Omental fat pad (tissue), 4 donors: ENCODE measurements around a stretch of chr2.

DNA sequence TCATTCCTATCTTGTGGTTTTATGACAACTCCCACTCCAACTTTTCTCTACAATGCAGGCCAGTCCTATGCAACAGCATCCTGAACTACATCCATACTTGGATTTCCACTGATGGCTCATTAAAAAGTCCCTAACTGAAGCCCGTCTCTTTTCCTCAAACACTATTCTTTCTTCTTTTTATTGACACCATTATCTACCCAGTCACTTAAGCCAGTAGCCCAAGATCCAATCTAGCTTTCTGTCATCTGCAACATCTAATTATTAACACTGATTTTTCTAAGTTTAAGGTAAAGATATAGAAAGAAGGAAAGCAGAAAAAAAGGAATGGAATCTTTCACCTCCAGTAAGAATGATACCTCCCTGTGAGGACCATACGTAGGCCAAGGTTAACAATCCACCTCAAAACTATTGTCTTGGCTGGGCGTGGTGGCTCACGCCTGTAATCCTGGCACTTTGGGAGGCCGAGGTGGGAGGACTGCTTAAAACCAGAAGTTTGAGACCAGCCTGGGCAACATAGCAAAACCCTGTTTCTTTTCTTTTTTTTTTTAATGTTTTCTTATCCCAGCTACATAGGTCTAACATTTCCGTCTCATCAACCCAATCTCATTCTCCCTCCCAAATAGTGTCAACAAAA is 15.7 kb downstream of the AAK1 start:
- PRO-cap: no peak
- RAMPAGE, long total RNA, 4 experiments: no peak in any of the 4 experiments

- PRO-cap: no peak
- RAMPAGE, long total RNA, 4 experiments: no peak in any of the 4 experiments
Measured at GRCh38 chr2:69644787-69644971, 1.1 kb upstream of the AAK1 start.

- PRO-cap: no peak
- RAMPAGE, long total RNA, 4 experiments: no peak in any of the 4 experiments
Measured at GRCh38 chr2:69740282-69740640, 1.7 kb upstream of the ANXA4 start.

- PRO-cap: no peak
- RAMPAGE, long total RNA, 4 experiments: no peak in any of the 4 experiments
Measured at GRCh38 chr2:69790188-69790822, 39.2 kb upstream of the GMCL1 start.

GRCh38 chr2:69798709-69799689 is 30.5 kb upstream of the GMCL1 start:
- PRO-cap: no peak
- RAMPAGE, long total RNA, 4 experiments: no peak in any of the 4 experiments

DNA sequence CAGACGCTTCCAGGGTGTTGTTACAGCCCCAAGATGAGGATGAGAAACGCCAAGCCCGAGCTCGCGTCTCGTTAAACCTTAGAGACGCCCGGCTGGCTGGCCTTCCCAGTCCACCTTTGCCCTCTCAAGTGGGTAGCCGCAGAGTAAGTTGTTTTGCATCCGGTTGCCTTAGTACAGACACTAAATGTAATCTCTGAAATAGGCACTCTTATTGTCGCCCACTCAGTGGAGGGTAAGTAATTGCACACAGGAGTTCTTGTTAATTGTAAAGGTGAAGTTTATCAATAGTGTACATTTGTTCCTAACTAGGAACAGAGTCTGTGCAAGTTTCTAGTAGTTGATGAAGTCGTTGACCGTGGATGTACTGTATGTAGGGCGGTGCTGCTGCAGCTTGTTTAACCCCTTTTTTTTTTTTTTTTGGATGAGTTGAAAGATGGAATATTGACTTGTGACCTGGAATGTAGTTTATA is 936 bp downstream of the GMCL1 start:
- PRO-cap: no peak
- RAMPAGE, long total RNA, 4 experiments: no peak in any of the 4 experiments

DNA sequence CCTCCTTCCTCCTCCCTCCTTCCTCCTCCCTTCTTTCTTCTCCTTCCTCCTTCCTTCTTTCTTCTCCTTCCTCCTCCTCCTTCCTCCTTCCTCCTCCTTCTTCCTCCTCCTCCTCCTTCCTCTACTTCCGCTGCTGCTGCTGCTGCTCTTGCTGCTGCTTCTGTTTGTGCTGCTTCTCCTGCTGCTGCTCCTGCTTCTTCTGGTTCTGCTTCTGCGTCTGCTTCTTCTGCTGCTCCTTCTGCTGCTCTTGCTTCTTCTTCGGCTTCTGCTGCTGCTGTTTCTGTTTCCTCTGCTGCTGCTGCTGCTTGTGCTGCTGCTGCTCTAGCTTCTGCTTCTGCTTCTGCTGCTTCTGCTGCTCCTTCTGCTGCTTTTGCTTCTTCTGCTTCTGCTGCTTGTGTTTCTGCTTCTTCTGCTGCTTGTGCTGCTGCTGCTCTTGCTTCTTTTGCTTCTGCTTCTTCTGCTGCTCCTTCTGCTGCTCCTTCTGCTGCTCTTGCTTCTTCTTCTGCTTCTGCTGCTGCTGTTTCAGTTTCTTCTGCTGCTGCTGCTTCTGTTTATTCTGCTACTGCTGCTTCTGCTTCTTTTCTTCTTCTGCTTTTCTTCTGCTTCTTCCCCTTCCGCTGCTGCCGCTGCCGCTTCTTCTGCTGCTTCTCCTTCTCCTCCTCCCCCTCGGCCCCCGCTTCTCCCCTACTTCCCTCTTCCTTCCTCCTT is 8.6 kb downstream of the SNRNP27 start:
- PRO-cap: no peak
- RAMPAGE, long total RNA, 4 experiments: no peak in any of the 4 experiments

- PRO-cap: no peak
- RAMPAGE, long total RNA, 4 experiments: start-site peak on the minus strand in 2 of 4 experiments, at chr2:69914485-69914590 at its widest, 12 to 21 reads per replicate
Measured at GRCh38 chr2:69913822-69914998, 699 bp upstream of the MXD1 start.

- PRO-cap: no peak
- RAMPAGE, long total RNA, 4 experiments: no peak in any of the 4 experiments
Measured at GRCh38 chr2:69933631-69934829, 19.1 kb downstream of the MXD1 start.

GRCh38 chr2:70089173-70089968 is 2.1 kb downstream of the PCBP1 start:
- PRO-cap: no peak
- RAMPAGE, long total RNA, 4 experiments: no peak in any of the 4 experiments

DNA sequence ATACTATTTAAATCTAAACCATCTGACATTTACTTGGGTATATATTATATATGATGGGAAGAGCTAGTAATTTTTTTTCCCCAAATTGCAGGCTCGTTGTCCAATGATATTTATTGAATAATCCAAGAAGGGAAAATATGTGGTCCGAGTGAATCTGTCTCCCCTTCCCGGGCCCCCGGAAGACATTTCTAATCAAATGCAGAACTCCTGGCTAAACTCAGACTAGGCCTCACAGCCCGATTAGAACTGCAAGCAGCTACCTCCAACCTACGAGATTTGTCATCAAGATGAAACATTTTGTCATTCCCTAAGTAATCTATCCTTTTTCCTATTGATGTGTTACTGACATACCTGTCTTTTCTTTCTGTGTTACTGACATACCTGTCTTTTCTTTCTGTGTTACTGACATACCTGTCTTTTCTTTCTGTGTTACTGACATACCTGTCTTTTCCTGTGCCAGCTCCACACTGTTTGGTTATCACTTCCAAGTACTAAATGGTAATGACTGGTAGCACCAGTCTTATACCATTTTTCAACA is 17.4 kb downstream of the PCBP1 start:
- PRO-cap: no peak
- RAMPAGE, long total RNA, 4 experiments: no peak in any of the 4 experiments

GRCh38 chr2:70133268-70134098 is 46.2 kb downstream of the PCBP1 start:
- PRO-cap: no peak
- RAMPAGE, long total RNA, 4 experiments: no peak in any of the 4 experiments

GRCh38 chr2:70191201-70191464 is 314 bp upstream of the C2orf42 start:
- PRO-cap: no peak
- RAMPAGE, long total RNA, 4 experiments: no peak in any of the 4 experiments

DNA sequence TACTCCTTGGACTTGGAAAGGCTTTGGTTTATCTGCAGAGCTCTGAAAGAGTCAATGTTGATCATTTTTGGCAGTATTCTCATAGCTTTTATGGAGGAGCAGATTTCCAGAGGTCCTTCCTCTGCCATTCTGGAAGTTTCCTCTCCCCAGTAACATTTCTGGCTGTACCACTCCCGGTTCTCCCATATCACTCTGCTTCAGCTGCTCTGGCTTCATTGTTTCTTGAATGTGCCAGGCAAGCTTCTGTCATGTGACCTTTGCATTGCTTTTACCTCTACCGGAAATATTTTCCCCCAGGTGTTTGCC is 12.3 kb downstream of the PCYOX1 start:
- PRO-cap: no peak
- RAMPAGE, long total RNA, 4 experiments: no peak in any of the 4 experiments

GRCh38 chr2:70292634-70293608 is 619 bp downstream of the SNRPG start:
- PRO-cap: no peak
- RAMPAGE, long total RNA, 4 experiments: no peak in any of the 4 experiments

DNA sequence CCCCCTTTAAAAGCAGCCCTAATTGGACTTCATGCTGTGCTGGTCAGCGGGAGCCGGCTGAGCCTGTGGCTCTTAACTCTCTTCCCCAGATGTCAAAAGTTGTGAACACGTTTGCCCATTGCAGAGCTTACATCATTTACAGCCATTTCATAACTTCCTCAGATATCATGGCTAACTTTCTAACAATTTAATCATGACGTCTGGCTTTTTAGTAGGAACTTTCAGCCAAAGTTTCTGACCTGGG is 81.0 kb downstream of the TGFA start:
- PRO-cap: no peak
- RAMPAGE, long total RNA, 4 experiments: no peak in any of the 4 experiments

GRCh38 chr2:70523965-70524823 is 29.4 kb downstream of the TGFA start:
- PRO-cap: no peak
- RAMPAGE, long total RNA, 4 experiments: no peak in any of the 4 experiments

GRCh38 chr2:70527333-70528158 is 26.1 kb downstream of the TGFA start:
- PRO-cap: no peak
- RAMPAGE, long total RNA, 4 experiments: no peak in any of the 4 experiments

DNA sequence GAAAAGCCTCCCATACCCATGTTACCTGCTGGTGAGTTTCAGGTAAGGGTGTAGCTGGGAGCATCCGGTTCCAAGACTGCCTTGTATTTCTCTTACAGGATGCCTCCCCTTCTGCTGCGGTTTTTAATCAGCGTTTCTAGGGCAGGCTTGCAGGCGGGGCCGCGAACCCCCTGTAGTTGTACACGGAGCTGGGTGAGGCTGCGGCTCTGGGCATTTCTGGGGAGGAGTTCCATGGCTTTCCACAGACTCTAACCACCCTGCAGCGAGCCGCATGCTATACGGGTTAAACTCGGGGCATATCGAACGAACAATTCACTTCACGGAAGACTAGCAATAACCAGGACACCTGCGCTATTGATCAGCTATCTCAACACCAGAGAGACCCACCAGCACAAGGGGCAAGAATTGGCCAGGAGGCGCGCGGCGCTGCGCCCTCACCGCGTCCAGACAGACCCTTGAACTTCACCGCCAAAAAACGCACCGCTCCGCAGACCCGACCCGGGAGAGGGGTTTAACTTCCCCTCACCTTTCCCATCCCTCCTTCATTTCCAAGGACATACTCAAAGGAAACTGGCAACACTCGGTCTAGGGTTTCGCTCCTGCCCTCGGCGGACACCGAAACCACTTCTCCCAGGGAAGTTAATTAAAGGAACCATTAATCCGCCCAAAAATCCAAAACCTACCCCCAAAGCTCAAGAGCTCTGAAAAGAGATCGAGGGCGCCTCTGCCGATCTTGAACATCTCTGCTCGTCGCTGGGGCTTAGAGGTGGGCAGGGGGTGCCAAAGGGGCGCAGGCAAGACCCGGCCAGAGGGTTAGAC is 916 bp downstream of the TGFA start:
- PRO-cap: no peak
- RAMPAGE, long total RNA, 4 experiments: no peak in any of the 4 experiments

DNA sequence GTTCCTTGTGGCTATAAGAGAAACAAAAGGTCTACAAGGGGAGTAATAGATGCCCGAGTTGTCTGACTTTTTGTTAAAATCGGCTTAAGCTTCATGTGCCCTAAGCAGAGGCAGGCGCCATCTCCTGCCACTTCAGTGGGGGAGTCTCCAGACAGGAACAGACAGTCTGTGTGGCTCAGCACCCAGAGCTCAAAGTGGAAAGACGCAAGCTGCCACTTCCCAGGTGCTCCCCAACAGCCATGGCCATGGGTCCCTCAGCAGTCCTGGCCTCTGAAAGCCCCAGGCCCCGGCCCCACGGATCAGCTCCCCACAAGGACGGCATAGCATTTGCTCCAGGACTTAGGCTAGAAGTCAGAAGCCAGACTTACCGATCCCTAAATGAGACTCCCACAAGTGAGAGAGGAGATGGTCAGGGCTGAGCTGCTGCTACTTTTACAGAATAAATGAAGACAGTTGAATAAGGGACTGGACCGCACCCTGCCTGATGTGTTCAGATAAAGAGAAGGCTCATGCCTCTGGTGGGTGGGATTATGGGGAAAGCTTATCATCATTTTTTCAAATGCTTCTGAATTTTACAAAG is 50.6 kb downstream of the ADD2 start:
- PRO-cap: no peak
- RAMPAGE, long total RNA, 4 experiments: no peak in any of the 4 experiments